Vein endothelial cell (primary cell): ENCODE measurements around the gene SCYGR6.

- CAGE, long polyA plus RNA: no peak
Observed at GRCh38 chr2:227413040-227413704, 25.4 kb upstream of the SCYGR1 start.

- CAGE, long polyA plus RNA: no peak
Observed at GRCh38 chr2:227416015-227416631, 28.4 kb upstream of the SCYGR1 start.

DNA sequence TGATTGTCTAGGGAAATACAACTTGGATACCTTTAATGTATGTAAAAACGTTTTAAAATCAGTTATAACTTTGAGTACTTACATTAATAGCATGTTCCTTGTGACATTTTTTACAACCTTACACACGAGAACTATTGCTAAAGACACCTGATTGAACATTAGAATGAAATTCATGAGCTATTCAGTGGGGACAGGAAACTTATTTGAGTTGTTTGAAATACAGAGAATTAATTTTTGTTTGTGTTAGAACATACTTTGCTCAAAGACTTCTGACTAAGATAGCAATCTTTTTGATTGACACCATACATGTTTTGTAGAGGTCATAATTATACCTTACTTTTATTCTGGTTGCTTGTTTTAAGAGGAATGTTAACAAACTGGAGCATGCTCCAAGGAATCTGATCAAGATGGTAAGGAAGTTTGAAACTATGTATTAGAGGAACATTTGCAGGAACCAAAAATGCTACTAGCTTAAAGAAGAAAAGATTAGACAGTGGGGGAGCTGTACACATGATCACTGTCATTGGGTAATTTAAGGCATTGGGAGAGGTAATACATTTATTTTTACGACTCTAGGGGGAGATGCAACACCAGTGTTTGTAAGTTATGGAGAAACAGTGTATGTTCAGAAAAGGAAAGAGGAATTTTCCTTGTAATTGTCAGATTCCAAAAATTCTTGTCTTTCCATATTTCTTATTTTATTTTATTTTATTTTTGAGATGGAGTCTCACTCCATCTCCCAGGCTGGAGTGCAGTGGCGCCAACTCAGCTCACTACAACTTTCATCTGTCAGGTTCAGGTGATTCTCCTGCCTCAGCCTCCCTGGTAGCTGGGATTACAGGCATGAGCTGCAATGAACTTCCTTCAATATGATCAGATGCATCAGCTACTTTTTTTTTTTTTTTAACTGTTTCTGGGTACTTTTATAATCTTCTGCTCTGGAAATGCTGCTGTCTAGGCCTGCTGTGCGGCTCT is 8.0 kb downstream of the AGFG1 start:
- CAGE, long polyA plus RNA: no peak

DNA sequence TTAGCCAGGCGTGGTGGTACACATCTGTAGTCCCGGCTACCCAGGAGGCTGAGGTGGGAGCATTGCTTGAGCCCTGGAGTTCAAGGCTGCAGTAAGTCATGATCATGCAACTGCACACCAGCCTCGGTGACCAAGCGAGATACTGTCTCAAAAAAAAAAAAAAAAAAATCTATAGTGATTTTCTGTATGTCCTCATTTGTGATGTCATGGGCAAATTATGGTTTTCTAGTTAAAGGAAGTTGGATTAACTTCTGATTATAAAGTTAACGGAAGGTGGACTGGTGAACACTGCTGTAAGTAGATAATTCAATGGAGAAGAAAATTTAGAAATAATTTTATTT is 23.4 kb downstream of the AGFG1 start:
- CAGE, long polyA plus RNA: no peak

GRCh38 chr2:227560322-227561120 is 38.2 kb upstream of the SCYGR2 start:
- CAGE, long polyA plus RNA: no peak

DNA sequence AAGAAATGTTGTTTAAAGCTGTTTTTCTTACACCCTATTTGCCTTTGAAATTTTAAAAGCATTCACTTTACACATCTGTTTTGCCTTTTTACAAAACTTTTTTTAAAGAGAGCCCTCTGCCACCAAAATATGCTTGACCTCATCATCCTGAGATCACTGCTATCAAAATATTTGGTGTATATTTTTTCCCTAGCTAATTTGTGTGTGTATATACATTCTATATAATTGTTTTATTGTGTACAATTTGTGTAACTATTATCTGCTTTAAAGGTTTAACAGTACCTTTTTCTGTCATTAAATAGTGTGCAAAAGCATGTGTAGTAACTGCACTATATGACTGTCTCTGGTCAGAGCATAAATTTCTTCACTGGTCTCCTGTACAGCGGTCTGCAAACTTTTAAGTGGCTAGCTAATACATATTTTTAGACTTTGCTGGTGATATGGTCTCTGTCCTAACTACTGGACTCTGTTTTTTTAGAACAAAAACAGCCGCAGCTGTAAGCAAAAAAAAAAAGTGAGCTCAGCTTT is 32.3 kb upstream of the SCYGR2 start:
- CAGE, long polyA plus RNA: no peak

DNA sequence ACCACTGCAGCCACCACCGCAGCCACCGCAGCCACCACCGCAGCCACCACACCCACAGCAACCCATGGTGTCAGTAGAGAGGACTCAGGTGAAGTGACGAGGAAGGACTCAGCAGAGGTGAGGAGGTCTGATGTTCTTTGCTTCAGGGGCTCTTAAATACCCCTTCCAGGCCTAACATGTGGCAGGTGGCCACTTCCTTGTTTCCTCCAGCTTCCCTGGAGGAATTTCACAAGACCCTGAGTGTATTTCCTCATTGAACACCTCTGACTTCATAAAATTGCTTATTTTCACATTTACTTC is at the start of gene SCYGR6:
Gene SCYGR6 (minus strand): TSS at position 66 of the 300 bp plus-strand sequence.
- CAGE, long polyA plus RNA: no peak

DNA sequence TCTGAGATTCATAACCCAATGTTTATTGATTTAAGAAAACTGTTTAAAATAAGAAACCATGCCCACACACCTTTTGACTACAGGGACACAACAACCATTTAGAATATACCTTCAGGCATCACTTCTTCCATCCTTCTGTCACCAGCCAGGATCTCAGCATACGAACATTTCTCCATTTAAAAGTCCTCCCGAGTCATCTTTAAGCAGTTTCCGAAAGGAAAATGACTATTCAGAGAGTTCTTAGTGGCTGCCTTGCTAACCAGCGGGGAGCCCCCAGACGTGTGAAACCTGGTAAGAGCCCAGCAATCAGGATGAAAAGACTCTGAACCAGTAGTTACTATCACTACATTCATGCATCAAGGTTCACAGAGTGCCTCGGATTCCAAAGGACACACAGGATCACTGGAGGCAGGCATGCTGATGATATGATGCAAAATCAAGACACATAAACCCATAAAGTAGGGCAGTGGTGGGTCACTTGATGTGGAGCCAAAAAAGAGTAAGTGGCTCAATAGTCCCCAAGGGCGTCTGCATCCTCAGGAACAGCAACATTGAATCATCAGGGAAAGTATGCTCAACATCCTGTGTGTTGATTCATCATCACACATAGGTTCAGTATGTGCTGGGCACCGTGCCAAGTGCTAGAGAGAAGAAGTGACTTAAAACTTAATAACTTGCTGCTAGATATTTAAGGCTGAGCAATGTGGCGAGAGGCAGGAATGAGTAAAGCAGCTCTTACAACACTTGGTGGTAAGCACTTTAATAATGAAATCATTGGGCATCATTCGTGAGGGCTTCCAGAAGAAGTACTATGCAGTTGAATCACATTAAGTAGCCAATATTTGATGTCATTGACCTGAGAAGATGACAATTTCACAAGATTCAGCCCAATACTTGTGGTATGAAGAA is 4.4 kb downstream of the CCL20 start:
- CAGE, long polyA plus RNA: no peak

DNA sequence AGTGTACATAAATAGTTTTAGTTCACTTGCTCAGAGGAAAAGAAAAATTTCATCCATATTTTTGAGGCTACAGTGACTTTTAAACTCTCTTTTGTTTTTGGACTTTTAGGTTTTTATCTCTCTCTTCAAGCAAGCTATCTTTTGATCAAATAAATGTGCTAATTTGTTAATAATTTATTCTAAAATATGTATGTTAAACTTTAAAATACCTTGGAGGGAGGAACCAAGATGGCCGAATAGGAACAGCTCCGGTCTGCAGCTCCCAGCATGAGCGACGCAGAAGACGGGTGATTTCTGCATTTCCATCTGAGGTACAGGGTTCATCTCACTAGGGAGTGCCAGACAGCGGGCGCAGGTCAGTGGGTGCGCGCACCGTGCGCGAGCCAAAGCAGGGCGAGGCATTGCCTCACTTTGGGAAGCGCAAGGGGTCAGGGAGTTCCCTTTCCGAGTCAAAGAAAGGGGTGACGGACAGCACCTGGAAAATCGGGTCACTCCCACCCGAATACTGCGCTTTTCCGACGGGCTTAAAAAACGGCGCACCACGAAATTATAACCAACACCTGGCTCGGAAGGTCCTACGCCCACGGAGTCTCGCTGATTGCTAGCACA is 386.7 kb upstream of the SPHKAP start:
- CAGE, long polyA plus RNA: no peak

- CAGE, long polyA plus RNA: no peak
Observed at GRCh38 chr2:229117267-229118256, 153.5 kb downstream of the PID1 start.

- CAGE, long polyA plus RNA: no peak
Observed at GRCh38 chr2:229408163-229408831, 137.2 kb upstream of the PID1 start.

DNA sequence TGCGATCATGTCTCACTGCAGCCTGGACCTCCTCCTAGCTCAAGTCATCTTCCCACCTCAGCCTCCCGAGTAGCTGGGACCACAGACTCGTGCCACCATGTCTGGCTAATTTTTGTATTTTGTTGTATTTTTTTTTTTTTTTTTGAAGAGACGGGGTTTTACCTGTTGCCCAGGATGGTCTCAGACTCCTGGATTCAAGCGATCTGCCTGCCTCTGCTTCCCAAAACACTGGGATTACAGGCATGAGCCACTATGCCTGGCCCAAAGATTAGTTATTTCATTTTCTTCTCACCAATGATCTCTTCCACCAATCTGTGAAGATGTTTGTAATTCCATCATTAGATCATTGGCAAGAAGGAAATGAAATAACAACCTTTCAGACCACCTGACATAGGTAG is 17.9 kb upstream of the SLC16A14 start:
- CAGE, long polyA plus RNA: no peak

GRCh38 chr2:230130422-230131675 is 62.1 kb upstream of the SLC16A14 start:
- CAGE, long polyA plus RNA: no peak

GRCh38 chr2:230203167-230203777 is 16.5 kb downstream of the SP110 start:
- CAGE, long polyA plus RNA: no peak

DNA sequence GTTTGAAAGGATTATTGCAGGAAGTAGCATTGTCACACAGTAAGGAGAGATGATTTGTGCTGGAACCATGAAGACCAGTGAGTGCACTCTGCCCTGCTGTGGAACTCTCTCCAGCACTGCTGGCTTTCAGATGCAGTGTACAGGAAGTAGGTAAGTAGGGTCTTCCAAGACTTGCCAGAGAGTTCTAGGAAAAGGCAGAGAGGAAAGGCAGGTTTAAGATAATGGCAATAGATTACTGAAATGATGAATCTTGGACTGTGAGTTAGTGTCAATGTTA is 11.2 kb downstream of the SP110 start:
- CAGE, long polyA plus RNA: no peak

GRCh38 chr2:230457414-230458045 is 41.5 kb downstream of the SP100 start:
- CAGE, long polyA plus RNA: no peak

GRCh38 chr2:230498909-230499459 is 83.0 kb downstream of the SP100 start:
- CAGE, long polyA plus RNA: no peak

- CAGE, long polyA plus RNA: no peak
Observed at GRCh38 chr2:230713368-230714406, 1.0 kb downstream of the CAB39 start.

DNA sequence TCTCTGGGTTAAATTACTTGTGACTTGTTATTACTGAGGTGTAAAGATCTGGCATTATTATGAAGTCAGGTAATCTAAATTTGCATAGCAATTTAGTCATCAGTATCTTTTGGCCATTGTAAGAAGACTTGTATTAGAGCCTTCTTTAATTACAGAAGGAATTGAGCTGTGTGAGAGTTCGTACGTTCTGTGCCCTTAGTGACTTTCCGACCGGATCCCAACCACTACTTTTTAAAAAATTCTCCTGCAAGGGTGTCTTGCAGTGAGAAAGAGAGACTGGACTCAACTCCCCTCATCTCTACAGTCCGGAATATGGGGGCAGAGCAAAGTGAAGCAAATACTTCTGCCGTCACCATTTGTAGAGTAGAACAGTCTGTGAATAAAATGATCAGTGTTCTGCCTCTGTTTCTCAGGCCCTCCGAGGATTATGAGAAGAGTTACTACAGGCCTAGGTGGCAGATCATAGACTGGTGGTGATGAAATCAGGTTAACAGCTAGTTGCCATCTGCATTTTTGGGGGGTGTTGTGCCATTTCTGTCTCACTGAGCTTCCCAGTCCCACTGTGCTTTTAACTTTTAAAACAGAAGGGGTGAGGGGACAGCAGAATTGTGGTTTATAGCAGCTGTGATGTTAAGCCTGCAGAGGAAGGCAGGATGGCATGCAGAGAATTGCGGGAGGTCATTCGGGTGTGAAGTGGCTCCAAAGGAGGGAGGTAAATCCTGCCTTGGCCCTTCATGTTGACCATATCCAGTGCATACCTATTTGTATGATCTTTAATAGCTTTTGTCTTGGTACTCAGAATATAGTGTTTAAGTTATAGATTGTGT is 4.8 kb downstream of the CAB39 start:
- CAGE, long polyA plus RNA: no peak

DNA sequence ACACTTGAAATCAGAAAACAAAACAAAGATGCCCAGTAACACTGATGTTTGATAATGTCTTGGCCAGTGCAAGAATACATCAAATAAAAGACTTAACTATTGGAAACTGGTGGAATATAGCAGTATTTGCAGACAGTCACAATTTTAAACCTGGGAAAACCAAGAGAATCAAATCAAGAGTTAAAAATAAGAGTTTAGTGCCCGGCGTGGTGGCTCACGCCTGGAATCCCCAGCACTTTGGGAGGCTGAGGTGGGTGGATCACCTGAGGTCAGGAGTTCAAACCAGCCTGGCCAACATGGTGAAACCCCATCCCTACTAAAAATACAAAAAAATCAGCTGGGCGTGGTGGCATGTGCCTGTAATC is 16.6 kb downstream of the CAB39 start:
- CAGE, long polyA plus RNA: no peak